Testis (tissue), 5 donors: ENCODE results near the gene ELOVL5.

- PRO-cap, 3 experiments, result no peak in any of the 3 experiments
- RAMPAGE, long total RNA, 2 experiments, result no peak in any of the 2 experiments
- RRBS, result no CpG with 5 or more reads among the region's 4 CpGs
Measured at GRCh38 chr6:51317591-51318039, 498.9 kb downstream of the TFAP2B start.

- PRO-cap, 3 experiments, result no peak in any of the 3 experiments
- RAMPAGE, long total RNA, 2 experiments, result start-site peak on the minus strand in 2 of 2 experiments, at chr6:51855372-51855446 at its widest, 17 to 53 reads per replicate
- RRBS, result no CpG with 5 or more reads among the region's 7 CpGs
Measured at GRCh38 chr6:51855308-51855818, 232.1 kb downstream of the PKHD1 start.

DNA sequence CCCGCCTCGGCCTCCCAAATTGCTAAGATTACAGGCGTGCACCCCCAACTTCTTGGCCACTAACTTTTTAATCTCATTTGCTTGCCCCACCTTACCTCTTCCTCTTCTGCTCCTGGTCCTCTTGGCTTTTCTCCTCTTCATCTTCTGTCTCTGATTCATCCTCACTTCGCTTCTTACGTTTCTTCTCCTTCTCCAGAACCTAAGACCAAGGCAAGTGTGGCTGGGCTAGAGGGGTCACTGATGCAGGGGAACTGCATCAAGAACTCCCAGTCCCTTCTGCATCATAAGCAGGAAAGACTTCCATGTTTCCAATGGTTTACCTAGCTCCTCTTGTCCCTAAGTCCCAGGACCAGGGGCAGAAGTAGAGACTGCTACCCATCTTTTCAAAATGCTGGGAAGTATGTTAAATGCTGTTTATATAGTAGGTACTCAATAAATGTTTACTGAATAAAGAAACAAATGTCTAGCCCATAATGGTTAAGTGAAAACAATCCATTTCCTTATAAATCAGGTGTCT, 16.7 kb downstream of the MCM3 start:
- PRO-cap, 3 experiments, result no peak in any of the 3 experiments
- RAMPAGE, long total RNA, 2 experiments, result no peak in any of the 2 experiments
- RRBS, result no CpG with 5 or more reads among the region's 5 CpGs

DNA sequence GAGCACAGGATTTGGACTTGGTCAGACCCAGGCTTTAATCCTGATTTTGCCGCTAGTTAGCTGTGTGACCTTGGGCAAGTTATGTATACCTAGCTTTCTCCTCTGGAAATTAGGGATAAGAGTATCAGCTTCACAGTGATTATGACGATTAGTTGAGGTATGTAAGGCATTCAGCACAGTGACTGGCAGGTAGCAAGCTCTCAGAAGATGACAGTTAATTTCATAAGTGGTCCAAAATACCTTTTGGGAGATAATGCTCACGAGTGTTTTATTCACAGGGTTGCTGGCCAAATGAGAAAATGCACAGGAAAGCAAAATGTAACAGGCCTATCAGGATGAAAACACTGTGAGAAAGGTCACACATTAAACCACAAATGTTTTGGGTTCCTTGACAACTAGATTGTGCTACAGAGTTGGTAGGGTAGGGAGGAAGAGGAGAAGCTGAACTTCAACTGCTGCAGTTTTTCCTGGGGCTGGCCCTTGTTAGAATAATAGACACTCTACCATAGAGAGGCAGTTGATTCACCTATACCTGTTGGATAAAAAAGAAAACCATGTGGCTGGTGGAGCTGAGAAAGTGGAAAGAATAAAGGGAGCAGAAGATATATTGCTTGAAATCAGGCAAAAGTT, 28.2 kb upstream of the PAQR8 start:
- PRO-cap, 3 experiments, result no peak in any of the 3 experiments
- RAMPAGE, long total RNA, 2 experiments, result no peak in any of the 2 experiments
- RRBS, result no CpG with 5 or more reads among the region's 3 CpGs

DNA sequence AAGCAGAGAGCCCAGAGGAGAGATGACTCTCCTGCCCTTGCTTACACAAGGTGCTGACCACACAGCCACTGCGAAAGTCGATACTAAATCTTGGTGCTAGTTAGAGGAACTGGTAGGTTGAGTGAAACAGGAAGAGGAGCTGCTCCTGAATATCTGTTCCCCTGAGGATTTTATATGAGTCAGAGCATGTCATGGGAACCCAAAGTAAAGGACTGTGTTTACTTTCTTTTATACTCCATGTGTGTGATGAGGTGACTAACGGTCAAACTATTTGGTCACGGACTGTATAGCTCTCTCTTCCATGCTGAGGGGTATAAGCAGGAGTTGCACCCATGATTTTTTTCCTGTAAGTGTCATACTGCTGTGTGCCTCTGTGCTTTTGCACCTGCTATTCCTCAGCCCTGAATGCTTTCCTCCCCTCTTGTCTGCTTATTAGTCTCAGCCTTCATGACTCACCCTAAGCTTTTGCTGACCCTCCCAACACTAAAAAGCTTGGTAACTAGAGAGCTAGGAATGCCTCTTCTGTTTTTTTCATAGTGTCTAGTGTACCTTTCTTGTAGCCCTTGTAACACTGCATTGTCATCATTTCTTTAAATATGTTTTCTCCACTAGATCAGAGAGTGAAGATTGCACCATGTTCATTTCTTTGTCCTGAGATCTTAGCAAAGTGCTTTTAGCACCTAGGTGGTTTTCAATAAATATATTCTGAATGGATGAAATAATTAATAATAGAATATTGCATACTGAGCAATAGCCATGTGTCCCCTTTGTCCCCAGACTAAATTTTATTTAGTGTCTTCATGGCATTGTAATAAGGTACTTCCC, 9.4 kb upstream of the PAQR8 start:
- PRO-cap, 3 experiments, result no peak in any of the 3 experiments
- RAMPAGE, long total RNA, 2 experiments, result no peak in any of the 2 experiments
- RRBS, result no CpG with 5 or more reads among the region's 4 CpGs

DNA sequence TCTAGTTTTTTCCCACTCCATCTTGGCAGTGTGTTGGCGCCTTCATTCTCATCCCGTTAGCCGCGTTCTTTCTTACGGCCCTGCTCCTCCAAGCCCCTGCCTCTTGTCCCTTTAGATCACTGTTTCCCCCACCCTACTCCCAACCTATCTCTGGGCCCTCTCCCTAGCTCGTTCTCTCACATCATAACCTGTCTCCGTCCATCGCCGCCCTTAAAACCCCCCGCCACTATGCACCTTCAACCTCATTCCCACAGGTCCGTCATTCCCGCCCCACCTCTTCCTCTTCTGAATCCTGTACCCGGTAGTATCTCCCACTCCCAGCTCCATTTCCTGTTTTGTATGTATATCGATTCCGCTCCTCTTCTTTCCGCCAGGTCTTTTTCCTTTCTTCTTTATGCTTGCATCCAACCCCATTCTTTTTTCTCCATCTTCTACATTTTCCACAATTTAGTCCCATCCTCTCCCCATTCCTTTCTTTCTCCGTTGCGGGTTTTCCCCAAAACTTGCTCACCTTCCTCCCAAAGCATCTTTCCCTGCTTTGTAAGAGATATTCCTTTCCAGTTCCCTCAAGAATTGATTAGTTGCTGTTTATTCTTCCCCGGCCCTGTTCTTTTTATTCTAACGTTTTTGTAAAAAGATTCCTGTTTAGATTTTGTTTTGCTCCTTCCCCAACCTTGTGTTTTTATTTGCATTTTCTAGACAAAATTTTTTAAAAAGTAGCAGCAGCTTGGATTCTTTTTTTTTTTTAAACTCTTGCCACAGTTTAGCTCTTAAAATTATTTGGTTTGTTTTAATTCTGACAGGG, 755 bp downstream of the EFHC1 start:
- PRO-cap, 3 experiments, result peak in 3 of 3 experiments; most common minus-strand start position 287 of the sequence (in 3)
- RAMPAGE, long total RNA, 2 experiments, result start-site peak on the minus strand in 2 of 2 experiments, centred at positions 269 to 273 of the sequence, 16 to 23 reads per replicate
- RRBS, result no CpG with 5 or more reads among the region's 20 CpGs

DNA sequence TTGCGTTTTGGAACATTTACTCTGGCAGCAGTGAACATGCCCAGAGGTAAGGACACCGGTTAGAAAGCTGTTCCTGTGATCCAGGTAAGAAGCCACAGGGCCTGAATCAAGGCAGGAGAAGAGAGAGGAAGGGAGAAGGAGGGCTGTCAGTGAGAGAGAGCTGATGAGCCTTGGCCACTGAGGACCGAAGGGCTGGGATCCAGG, 58.5 kb downstream of the TRAM2 start:
- PRO-cap, 3 experiments, result no peak in any of the 3 experiments
- RAMPAGE, long total RNA, 2 experiments, result no peak in any of the 2 experiments
- RRBS, result no CpG with 5 or more reads among the region's 3 CpGs

GRCh38 chr6:52588919-52589560, 12.2 kb upstream of the TRAM2 start:
- PRO-cap, 3 experiments, result no peak in any of the 3 experiments
- RAMPAGE, long total RNA, 2 experiments, result no peak in any of the 2 experiments
- RRBS, result no CpG with 5 or more reads among the region's 6 CpGs

GRCh38 chr6:53067884-53068676, 2.9 kb downstream of the FBXO9 start:
- PRO-cap, 3 experiments, result no peak in any of the 3 experiments
- RAMPAGE, long total RNA, 2 experiments, result no peak in any of the 2 experiments
- RRBS, result no CpG with 5 or more reads among the region's 3 CpGs

DNA sequence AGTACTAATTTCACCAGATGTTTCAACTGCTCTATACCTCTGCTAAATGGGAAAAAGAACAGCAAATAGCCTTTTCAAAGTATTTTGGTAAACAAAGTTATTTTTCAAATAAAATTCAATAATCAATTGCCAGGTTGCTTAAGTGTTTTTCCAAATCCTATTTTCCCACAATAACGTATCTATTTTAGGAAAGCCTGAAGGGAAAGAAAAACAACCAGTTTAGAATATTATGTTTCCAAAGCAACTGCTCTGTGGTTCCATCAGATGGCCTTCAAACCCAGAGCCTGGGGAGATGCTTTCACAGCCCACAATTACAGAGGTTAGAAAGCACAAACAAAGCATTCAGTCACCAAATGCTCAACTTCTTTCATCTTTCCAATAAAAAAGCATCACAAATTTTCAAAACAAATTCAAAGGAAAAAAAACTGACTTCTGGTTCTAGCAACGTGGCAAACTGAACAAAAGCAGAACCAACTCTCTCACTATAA, 66.0 kb downstream of the ELOVL5 start:
- PRO-cap, 3 experiments, result peak in 3 of 3 experiments; most common plus-strand start position 310 of the sequence (in 3); most common minus-strand start position 172 of the sequence (in 1)
- RAMPAGE, long total RNA, 2 experiments, result no peak in any of the 2 experiments
- RRBS, result no CpG with 5 or more reads among the region's 2 CpGs

- PRO-cap, 3 experiments, result no peak in any of the 3 experiments
- RAMPAGE, long total RNA, 2 experiments, result no peak in any of the 2 experiments
- RRBS, result no CpG with 5 or more reads among the region's 5 CpGs
Measured at GRCh38 chr6:53312087-53312650, 36.6 kb downstream of the ELOVL5 start.

- PRO-cap, 3 experiments, result peak in 3 of 3 experiments; most common plus-strand start chr6:53349108 (in 3); most common minus-strand start chr6:53349166 (in 3)
- RAMPAGE, long total RNA, 2 experiments, result start-site peak on the plus strand in 1 of 2 experiments, at chr6:53349095-53349298 at its widest, 12 to 13 reads per replicate; start-site peak on the minus strand in 2 of 2 experiments, at chr6:53348883-53348994 at its widest, 2,997 to 4,203 reads per replicate
- RRBS, result 1% methylated on average over 52 of the region's 70 CpGs
Measured at GRCh38 chr6:53348665-53349414, at the start of gene ELOVL5. Gene ELOVL5, minus strand, starts transcription at chr6:53348950.

DNA sequence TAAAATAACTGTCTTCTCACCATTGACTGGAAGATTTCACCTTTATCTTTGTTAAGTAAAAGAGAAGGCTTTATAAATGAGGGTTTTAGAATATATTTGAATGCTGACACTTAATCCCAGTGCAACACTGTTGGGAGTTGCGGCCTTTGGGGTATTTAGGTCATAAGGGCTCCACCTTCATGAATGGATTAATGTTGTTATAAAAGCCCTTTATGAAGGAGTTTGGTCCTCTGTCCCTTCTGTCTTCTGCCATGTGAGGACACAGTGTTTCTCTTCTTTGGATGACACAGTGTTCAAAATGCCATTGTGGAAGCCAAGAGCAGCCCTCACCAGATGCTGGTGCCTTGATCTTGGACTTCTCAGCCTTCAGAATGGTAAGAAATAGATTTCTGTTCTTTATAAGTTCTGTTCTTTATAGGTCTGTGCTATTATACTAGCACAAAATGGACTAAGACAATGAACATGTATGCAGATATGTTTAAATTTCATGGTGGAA, 82.6 kb upstream of the ELOVL5 start:
- PRO-cap, 3 experiments, result peak in 1 of 3 experiments; most common plus-strand start position 304 of the sequence (in 1)
- RAMPAGE, long total RNA, 2 experiments, result no peak in any of the 2 experiments
- RRBS, result no CpG with 5 or more reads among the region's 1 CpG

GRCh38 chr6:53541890-53542286, 3.0 kb downstream of the GCLC start:
- PRO-cap, 3 experiments, result no peak in any of the 3 experiments
- RAMPAGE, long total RNA, 2 experiments, result no peak in any of the 2 experiments
- RRBS, result no CpG with 5 or more reads among the region's 7 CpGs

- PRO-cap, 3 experiments, result peak in 3 of 3 experiments; most common plus-strand start chr6:53548113 (in 1); most common minus-strand start chr6:53547971 (in 3)
- RAMPAGE, long total RNA, 2 experiments, result start-site peak on the plus strand in 1 of 2 experiments, at chr6:53548248-53548255 at its widest, 5 reads per replicate; start-site peak on the minus strand in 2 of 2 experiments, at chr6:53548146-53548210 at its widest, 5 to 10 reads per replicate
- RRBS, result 2% methylated on average over 6 of the region's 63 CpGs
Measured at GRCh38 chr6:53547677-53548780, 3.1 kb upstream of the GCLC start.

- PRO-cap, 3 experiments, result no peak in any of the 3 experiments
- RAMPAGE, long total RNA, 2 experiments, result no peak in any of the 2 experiments
- RRBS, result no CpG with 5 or more reads among the region's 2 CpGs
Measured at GRCh38 chr6:53647602-53647801, 18.1 kb downstream of the KLHL31 start.

DNA sequence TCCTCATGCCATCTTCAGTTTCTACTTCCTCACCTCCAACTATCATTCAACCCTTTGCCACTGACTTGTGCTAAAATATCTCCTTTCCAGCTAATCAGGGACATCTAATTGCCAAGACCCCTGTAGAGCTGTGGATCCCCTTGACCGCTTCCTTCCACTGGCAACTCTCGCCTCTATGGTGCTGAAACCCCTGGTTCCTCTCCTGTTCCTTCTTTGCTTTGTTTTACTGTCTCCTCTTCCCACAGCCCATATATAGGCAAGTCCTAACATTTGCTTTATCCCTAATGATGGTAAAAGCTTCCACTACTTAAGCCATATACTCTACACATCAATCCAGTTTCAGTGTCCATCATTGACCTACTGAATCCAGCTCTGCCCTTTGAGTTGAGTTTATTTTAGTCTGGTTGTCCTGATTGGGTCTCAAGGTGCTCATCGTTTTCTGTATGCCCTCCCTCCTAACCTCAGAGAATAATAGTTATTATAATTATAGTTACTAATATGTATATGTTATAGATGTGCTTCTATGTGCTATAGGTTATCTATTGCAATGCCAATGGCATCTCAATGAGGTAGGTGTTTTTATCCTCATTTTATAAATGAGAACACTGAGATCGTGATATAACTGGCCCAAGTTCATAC, 28.6 kb upstream of the LRRC1 start:
- PRO-cap, 3 experiments, result no peak in any of the 3 experiments
- RAMPAGE, long total RNA, 2 experiments, result start-site peak on the minus strand in 1 of 2 experiments, centred at position 342 of the sequence, 14 reads per replicate
- RRBS, result no CpG with 5 or more reads among the region's 4 CpGs

DNA sequence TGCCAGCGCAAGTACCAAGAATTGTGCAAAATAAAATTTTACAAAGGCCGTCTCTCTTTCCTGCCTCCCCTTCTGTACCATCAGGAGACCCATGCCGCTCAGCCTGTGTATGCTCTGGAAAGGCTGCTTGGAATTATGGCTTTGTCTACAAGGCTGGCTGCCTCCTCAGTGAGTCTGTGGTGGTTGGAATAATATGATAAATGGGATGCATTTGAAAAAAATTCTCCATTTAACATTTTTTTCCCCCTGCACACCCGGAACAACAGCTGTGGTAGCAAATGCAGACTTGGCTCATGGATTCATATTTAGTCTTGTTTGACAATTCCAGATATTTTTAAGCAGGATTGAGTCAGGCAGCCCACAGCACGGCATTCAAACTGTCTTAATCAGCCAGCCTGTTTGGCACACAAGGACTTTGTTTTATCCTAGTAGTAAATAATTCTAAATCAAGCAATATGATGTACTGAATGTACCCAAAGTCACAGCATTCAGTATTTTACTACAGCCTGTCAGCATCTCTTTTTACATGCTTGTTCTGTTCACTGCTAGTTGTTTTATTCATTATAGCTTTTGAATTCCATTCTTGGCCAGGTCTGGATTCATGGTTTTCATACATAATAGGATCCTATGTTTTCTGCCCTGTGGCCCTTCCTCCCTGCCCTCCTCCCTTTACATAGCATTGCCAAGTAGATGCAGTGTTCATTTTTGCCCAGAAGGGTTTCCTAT, 68.0 kb downstream of the LRRC1 start:
- PRO-cap, 3 experiments, result no peak in any of the 3 experiments
- RAMPAGE, long total RNA, 2 experiments, result no peak in any of the 2 experiments
- RRBS, result no CpG with 5 or more reads among the region's 5 CpGs

DNA sequence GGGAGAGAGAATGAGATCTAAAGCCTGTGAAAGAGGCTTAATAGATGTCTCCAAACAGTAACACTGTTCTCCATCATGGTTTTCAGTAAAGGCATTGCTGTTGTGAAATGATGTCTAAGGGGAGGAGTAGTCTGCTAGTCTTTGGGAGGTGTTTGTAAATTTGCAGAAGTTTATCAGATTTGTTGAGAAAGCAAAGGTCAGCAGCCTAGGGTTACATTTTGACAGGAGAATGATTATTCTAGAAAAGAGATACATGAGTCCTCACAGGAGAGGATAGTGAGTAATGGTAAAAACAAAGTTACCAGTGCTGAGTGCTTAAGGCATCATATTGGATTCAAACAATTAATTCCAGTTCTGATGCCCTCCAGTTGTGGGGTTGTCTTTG, 73.8 kb upstream of the MLIP start:
- PRO-cap, 3 experiments, result no peak in any of the 3 experiments
- RAMPAGE, long total RNA, 2 experiments, result no peak in any of the 2 experiments

DNA sequence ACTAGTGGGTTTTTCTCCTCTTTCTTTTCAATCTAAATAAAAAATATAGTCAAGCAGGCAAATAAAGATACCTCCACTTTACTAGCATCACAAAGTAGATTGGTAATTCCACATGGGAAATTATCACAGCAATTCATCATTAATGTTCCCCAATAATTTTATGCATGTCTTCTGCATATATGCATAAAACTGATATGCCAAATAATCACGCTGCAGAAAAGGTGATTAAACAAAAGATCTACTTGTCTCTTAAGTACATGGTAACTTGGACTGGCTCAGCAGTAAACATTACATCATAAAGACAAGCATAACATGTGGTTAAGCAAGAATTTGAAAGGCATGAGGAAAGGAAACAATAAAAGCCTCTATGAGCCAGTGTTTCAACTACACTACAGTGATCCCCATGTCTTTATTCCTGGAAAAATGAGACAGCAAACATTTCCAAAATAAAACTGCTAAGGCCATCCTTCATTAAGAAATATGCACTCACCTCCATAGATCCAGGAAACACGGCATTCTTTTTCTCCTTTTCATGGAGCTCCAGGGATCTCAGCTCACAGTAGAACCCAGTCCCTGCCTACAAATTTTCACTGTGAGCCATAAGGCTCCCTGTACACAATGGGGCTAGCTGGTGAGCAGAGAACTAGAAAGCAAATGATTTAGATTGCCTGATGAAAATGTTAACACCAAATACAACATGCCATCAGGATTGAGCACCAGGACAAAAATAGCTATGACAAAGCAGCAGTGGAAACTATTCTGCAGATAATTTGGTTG, 156.2 kb downstream of the COL21A1 start:
- PRO-cap, 3 experiments, result no peak in any of the 3 experiments
- RAMPAGE, long total RNA, 2 experiments, result no peak in any of the 2 experiments
- RRBS, result no CpG with 5 or more reads among the region's 2 CpGs